Panc1 (cell line): ENCODE results near the gene NUTM2B.

- RRBS, 2 experiments = no CpG with 5 or more reads among the region's 9 CpGs
These were observed 15.4 kb downstream of the ZMIZ1 start for GRCh38 chr10:79083783-79084881.

- RRBS, 2 experiments = 71 to 86% methylated on average over 7 of the region's 16 CpGs
These were observed 16.3 kb downstream of the ZMIZ1 start for GRCh38 chr10:79084882-79085713.

DNA sequence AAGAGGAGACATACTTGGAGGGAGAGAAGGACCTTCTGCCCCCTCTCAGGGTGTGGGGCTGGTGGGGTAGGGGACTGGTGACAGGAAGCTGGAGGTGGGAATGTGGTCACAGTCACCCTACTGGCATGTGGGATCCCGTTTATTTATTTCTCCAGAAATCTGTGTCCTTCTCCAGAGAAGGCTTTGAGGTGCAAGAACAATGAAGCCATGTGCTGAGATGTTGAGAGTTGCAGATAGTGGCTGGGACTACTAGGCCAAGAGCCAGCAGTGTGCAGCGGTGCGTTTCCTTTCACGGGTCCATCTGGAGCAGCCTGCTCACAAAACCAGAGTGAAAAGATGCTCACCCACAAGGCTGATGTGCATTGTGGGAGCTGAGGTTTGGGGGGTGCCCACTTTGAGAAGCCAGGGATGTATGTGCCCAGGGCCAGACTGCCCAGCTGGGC, 21.7 kb downstream of the ZMIZ1 start:
- RRBS, 2 experiments = no CpG with 5 or more reads among the region's 4 CpGs

DNA sequence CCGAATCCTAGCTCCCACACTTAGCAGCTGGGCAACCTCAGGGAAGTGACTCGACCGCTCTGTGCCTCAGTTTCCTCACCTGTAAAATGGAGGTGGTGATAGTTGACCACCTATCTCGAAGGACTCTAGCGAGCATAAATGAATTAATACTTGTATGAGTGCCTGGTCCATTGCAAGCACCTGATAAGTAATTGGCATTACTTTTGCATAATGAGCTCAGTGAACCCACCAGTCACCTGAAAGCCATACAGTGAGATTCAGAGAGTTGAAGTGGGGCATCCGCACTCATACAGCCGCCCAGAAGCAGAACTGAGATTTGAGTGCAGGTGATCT, 29.6 kb downstream of the ZMIZ1 start:
- RRBS, 2 experiments = no CpG with 5 or more reads among the region's 7 CpGs

DNA sequence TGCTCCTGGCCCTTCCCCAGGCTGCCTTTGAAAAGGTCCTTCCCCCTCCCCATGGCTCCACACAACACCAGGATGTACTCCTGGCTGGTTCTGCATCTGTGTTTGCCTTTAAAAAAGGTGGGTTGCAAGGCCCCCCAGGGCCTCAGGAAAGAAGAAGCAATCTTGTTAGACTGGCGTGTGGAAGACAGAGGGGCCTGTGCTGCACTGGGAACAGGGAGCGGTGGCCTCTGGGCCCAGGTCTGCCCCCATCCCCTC, 30.5 kb downstream of the ZMIZ1 start:
- RRBS, 2 experiments = no CpG with 5 or more reads among the region's 2 CpGs

GRCh38 chr10:79123311-79123851, 54.6 kb downstream of the ZMIZ1 start:
- RRBS, 2 experiments = no CpG with 5 or more reads among the region's 7 CpGs

DNA sequence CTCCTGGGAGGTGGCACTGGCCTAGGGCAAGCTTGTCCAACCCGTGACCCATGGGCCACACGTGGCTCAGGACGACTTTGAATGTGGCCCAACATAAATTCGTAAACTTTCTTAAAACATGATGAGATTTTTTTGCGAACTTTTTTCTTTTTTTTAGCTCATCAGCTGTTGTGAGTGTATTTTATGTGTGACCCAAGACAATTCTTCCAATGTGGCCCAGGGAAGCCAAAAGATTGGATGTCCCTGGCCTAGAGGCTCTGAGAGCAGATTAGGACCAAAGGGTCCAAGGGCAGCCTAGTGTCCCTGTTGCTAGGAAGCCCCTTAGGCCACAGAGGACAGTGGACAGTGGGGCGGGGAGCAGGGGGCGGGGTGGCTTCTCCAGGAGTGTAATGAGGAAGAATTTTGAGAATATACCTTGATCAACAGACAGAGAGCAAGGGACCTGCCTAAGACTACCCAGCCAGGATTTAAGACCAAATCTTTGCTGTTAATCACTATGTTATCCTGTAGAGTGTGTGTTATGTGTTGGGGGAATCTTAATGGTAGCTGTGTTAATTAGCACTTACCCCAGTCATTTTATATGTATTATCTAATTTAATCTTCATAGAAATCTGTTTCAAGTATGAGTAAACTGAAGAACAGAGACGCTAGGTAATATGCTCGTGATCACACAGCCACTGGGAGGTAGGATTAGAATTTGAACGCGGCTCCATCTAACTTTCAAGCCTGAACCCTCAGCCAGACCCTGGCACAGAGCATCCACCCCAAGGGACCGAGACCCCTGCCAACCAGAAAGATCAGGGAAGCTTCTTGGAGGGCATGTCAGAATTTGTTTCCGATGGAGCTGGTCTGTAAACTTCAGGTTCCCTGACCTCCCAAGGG, 104.6 kb downstream of the ZMIZ1 start:
- RRBS, 2 experiments = no CpG with 5 or more reads among the region's 13 CpGs

DNA sequence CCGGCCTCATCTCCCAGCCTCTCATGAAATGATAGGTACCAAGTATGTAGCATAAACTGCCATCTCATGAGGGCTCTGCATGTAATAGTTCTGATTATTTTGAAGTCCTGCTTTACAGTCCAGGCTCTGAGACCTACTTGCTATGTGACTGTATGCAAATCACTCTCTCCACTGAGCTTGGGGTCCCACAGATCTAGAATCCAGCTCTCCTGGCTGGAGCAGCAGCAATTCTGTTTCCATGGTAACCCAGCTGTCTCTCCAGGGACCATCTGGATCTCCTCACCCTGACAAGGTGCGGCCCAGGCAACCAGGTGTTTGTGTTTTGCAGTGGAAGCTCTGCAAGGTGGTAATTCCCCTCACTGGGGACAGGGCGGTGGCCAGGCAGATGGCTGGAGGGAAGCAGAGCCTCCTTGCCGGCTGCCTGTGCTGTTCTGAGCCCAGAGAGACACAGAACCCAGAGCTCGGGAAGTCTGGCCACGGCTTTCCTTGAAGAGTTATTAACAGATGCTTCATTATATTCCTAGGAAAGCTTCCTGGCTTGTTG, 118.3 kb upstream of the PPIF start:
- RRBS, 2 experiments = no CpG with 5 or more reads among the region's 6 CpGs

- RRBS, 2 experiments = no CpG with 5 or more reads among the region's 21 CpGs
These were observed 109.5 kb upstream of the PPIF start for GRCh38 chr10:79237342-79238552.

DNA sequence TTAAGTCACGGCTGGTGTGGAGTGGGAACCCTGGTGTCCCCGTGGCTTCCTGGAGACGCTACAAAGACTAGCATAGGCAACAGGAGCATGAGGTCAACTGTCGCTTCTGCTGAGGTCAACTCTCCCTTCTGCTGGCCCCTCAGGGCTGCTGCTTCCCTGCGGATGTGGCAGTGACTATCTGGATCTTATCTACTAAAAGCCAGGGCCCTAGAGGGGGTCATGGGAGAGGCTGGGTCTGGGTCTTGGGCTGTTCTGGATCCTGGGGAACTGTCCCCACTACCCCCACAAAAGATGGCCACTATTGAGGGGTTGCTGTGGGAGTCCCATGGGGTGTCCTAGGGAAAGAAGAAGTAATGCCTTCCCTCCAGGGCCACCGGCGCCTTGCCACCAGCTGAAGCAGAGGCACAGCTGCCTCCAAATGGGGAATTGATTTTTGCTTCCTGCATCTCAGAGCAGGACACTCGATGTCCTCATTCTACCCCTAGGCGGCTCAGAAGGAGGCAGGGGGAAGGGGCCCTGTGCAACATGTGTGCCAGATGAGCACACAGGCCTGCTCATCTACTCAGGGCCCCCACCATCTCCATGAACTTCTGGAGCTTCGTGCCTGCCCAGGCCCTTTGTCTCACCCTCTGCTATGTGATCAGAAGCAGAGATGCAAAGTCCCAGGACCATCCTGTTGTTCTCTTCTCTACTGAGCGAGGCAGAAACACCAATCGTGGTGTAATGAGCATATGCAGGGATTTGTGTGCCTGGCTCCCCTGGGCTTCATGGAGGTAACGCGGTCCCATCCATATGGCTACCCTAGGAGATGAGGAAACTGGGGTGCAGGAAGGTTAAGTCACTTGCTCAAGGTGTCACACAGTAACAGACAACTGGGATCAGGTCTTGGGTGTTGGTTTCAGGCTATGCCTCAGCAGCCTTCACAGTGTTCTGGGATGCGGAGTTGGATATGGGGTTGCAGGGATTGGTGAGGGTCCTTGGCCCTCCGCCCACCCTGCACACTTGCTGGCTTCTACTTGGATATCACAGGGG, 76.4 kb upstream of the PPIF start:
- RRBS, 2 experiments = no CpG with 5 or more reads among the region's 16 CpGs

- RRBS, 2 experiments = no CpG with 5 or more reads among the region's 20 CpGs
These were observed 59.0 kb upstream of the PPIF start for GRCh38 chr10:79287874-79288967.

DNA sequence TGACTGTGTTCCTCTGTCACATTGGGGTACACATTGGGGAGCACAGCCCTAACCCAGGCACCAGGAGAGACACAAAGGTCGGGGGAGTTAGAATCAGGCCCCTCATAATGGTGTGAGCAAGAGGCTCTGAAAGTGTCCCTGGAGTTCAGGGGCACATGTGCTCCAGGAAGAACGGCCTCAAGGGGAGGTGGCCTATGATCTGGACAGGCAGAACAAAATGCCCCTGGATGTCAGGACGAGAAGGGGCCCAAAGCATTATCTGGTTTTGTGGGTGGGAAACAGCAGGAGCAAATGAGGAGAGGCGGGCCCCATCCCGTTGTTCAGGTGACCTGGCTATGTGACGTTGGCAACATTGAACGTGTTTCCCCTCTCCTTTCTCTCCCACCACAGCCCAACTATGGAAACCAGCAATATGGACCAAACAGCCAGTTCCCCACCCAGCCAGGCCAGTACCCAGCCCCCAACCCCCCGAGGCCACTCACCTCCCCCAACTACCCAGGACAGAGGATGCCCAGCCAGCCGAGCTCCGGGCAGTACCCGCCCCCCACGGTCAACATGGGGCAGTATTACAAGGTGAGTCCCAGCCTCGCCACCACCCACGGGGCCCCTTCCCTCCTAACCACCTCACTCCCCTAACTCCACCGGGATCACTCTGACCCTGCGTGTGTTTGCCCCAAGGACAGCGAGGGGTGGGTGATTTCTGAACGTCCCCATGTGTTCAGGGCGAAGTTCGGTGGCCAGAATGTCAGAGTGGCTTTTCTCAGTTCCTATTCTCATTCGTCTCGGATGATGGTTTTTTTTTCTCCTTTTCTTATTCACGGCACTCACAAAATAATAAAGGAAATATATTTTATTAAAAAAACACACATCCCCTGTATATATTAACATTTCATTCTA, 50.9 kb upstream of the PPIF start:
- RRBS, 2 experiments = 91% methylated on average over 4 of the region's 23 CpGs; no CpG with 5 or more reads in 1 of the 2 experiments

GRCh38 chr10:79303429-79304393, 43.6 kb upstream of the PPIF start:
- RRBS, 2 experiments = no CpG with 5 or more reads among the region's 28 CpGs

DNA sequence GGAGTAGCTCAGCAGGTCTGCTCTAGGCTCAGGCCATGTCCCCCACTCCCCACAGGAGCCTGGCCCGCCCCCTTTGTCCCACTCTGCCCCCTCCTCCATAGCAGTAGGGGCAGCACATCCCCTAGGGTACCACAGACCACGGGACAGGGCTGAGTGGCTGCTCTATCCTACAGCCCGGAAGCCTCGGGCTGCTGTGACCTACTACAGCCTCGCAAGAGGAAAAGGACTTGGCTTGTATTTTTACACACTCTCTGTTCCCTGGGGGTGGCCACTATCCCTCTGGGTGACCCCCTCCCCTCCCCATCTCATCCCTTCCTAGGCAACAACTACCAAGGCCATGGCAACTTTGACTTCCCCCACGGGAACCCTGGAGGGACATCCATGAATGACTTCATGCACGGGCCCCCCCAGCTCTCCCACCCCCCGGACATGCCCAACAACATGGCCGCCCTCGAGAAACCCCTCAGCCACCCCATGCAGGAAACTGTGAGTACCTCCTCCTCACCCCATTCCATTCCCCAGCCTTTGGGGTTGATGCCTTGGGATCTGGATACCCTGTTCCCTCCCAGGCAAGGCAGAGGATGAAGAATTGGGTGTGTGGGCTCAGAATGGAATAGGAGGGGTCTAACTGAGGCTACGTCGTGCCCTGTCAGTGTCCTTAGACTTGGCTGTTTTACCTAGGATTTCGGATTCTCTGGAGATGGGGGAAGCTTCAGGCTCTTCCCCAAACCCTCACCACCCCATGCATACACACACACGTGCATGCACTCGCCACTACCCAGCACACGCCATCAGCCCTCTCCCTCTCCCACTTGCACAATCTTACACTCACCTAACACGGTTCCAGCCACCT, 40.0 kb upstream of the PPIF start:
- RRBS, 2 experiments = no CpG with 5 or more reads among the region's 17 CpGs

- RRBS, 2 experiments = no CpG with 5 or more reads among the region's 7 CpGs
These were observed 26.3 kb upstream of the PPIF start for GRCh38 chr10:79320813-79321561.

DNA sequence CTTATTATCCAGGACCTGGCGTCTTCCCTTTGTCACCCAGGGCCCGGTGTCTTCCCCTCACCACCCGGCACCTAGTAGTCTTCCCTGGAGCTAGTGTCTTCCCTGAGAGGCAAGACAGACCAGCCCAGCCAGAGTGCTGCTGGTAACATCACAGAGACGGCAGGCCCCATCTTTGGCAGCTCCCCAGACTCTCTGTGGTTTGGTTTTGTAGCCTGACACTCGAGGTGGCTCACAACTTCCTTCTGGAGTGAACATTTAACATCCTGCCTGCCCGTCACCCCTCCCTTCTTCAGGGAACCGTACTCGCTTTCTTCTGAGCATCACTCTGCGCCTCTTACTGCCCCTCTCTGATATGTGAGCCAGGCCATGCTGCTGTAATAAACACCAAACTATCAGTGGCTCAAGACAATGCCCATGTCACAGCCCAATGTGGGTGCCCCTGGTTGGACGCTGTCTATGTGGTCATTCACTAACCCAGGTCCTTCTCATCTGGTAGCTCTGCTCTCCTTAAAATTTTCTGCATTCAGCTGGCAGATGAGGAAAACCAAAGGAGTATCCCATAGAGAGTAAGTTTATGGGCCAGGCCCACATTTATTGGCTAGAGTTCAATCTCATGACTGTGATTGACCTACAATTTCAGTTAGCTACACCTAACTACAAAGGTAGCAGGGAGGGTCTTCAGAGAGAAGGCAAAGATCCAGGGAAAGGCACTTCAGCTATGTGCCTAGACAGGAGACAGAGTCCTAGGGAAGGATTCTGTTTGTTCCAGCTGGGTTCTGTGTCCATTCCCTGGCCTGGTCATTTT, 23.9 kb upstream of the PPIF start:
- RRBS, 2 experiments = no CpG with 5 or more reads among the region's 10 CpGs

GRCh38 chr10:79355248-79355973, 8.1 kb downstream of the PPIF start:
- RRBS, 2 experiments = no CpG with 5 or more reads among the region's 8 CpGs

GRCh38 chr10:79702937-79703280, at the start of gene NUTM2B:
NUTM2B (plus strand) TSS chr10:79703227.
- RRBS, 2 experiments = no CpG with 5 or more reads among the region's 2 CpGs

- RRBS, 2 experiments = no CpG with 5 or more reads among the region's 3 CpGs
These were observed 38.6 kb downstream of the SFTPD start for GRCh38 chr10:79910294-79910712.

GRCh38 chr10:79927025-79927847, 21.7 kb downstream of the SFTPD start:
- RRBS, 2 experiments = no CpG with 5 or more reads among the region's 3 CpGs